Fallopian tube (tissue), 1 donor: ENCODE results near the gene TGM4.

GRCh38 chr3:42800989-42801696, 3.1 kb downstream of the HIGD1A start:
- PRO-cap, result no peak

- PRO-cap, result no peak
Measured at GRCh38 chr3:42819440-42819816, 10.2 kb downstream of the ACKR2 start.

GRCh38 chr3:42823385-42823657, 14.1 kb downstream of the ACKR2 start:
- PRO-cap, result no peak

- PRO-cap, result no peak
Measured at GRCh38 chr3:42847601-42848321, 27.9 kb downstream of the CYP8B1 start.

DNA sequence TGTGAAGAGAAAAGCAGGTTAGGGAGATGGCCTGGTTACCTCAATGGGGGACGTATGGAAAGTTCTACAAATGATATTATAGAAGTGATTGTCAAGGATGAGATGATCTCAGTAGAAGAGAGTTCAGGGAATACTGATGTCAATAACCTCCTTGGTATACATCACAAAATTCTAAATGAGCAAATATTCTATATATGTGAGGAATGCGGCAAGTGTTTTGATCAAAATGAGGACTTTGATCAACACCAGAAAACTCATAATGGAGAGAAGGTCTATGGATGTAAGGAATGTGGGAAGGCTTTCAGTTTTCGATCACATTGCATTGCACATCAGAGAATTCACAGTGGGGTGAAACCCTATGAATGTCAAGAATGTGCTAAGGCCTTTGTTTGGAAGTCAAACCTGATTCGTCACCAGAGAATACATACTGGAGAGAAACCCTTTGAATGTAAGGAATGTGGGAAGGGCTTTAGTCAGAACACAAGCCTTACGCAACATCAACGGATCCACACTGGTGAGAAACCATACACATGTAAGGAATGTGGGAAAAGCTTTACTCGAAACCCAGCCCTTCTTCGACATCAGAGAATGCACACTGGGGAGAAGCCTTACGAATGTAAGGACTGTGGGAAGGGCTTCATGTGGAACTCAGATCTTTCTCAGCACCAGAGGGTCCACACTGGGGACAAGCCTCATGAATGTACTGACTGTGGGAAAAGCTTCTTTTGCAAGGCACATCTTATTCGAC, 8.7 kb downstream of the ZNF662 start:
- PRO-cap, result no peak

DNA sequence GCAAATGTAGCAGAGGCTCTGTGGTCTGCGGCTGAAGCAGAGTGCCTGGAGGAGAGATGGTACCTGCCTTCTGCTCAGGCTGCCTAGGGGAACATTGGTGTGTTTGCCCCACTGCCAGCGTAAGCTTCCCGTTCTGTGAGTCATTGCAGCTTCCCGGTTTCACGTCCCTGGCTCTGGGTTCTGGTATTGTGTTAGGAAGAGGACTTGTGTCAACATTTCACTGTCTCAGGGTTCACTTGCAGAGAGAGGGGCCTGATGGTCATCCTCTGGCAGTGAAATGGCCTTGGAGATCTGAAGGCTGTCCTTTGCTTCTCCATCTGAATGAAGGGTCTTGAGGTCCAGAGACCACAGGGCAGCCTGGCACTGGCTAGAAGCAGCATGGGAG, 1.9 kb downstream of the GASK1A start:
- PRO-cap, result bidirectional peak, plus-strand start at position 212 of the sequence, minus-strand start at position 96 of the sequence

GRCh38 chr3:43178749-43179500, 73.0 kb upstream of the POMGNT2 start:
- PRO-cap, result no peak

DNA sequence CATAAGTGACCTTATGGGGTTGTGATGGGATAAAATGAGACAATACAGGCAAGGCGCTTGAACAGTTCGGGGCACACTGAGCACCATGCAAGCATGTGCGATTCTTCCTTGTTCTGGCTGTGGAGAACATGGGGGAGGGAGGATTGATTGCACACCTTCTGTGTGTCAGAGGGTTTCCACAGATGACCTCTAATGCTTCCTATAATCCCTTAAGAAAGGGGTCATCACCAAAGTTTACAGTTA, 75.0 kb upstream of the POMGNT2 start:
- PRO-cap, result no peak

- PRO-cap, result no peak
Measured at GRCh38 chr3:43181178-43181863, 75.4 kb upstream of the POMGNT2 start.

DNA sequence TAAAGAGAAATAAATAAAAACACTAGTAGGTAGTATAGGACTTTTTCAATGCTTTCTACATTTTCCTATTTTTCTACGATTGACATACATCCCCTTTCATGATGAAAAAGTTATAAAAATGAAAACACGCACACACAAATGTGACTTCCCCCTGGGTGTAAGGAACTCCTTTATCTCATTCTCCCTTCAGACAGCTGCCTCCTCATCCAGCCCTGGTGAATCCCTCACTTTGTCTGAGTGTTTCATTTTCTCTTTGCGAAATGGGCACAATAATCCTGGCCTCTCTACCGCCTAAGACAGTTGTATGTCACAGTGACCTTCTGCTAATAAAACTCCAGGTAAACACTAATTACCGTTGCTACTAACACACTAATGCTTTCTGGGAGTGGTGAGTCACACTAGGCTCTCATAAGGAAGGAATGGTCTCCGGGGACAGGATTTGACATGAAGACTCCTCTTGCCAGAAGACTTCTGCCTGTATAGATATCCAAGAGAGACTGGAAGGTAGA, 71.8 kb upstream of the SNRK start:
- PRO-cap, result bidirectional peak, plus-strand start at position 409 of the sequence, minus-strand start at position 302 of the sequence

GRCh38 chr3:43351425-43352615, 65.5 kb downstream of the SNRK start:
- PRO-cap, result no peak

DNA sequence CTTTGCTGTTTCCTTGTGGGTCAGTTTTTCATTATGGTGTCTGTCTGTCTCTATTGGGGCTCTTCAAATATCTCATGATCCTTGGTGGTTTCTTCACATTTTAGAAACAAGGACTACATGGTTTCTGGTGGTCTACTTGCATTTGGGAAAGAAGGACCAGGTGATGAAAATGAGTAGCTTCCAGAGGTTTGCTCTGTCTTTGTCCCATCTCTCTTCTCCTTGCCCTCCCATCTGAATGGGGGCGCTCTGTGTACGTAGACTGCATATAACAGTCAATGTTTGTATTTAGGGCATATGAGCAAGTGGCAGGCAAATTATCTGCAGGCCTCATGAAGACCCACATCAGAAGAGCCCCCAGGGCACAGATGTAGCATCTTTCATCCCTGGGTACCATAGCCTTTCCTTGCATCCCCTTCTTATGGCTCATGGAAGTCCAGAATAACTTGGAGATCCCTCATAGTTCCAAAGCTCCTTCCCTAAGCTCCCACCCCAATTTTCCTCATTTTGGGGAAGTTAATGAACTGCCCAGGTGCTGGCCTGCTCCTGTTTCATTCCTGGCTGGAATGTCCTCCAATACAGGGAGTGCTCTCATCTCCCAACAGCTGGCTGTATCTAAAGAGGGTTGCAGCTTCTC, 113.2 kb downstream of the SNRK start:
- PRO-cap, result no peak

- PRO-cap, result no peak
Measured at GRCh38 chr3:43413454-43414293, 127.3 kb downstream of the SNRK start.

DNA sequence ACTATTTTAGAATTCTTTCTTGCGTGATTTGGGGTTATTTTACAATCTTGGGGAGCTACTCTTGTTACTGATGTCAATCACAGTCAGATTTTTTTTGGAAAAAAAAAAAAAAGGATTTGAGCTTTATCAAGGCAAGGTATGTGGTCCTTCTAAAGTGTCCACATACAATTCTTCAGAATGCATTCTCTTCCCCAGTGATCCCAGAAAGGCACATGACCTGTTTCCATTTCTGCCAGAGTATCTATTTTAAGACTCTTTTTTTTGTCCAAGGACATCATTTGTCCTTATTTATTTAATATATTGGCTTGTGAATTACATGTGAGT, 136.6 kb downstream of the SNRK start:
- PRO-cap, result no peak

DNA sequence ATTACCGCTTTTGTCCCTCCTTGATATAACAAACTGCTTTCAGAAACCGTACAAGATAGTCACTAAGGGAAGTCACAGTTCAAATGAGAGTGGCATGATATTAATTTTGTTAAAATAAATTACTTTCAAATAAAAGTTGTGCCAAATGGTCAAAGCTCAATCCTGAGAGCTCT, 554 bp downstream of the TCAIM start:
- PRO-cap, result no peak

- PRO-cap, result no peak
Measured at GRCh38 chr3:44499637-44500848, 22.6 kb upstream of the ZNF445 start.

GRCh38 chr3:44632213-44632865, 7.5 kb downstream of the ZNF197 start:
- PRO-cap, result no peak

- PRO-cap, result no peak
Measured at GRCh38 chr3:44874375-44874838, at the start of gene TGM4. Gene TGM4, plus strand, starts transcription at chr3:44874608.

- PRO-cap, result no peak
Measured at GRCh38 chr3:45035512-45036521, 9.7 kb downstream of the CLEC3B start.

DNA sequence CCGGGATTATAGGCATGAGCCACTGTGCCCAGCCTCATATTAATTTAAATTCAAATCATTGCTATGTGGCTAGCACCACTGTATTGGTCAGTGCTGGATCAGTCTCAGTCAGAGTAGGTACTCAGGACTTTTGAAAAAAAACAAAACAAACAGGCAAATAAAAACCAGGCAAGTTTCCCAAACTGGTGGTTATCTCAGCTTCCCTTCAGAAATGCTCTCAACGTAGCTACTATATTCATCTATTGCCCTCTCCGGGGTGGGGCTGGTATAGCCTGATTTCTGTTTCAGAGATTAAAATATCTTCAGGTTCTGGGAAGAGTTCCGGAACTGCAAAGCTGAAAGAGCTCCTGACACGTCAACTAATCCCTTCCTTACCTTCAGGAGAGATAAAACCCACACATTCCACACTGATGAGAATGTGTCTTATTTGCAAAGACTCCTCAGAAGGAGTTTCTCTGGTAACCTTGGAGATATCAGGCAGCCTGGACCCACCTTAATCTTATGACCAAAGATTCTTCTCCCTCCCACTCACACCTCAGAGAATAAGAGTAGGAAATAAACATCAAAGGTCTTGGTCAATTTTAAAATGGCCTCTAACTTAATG, 54.0 kb downstream of the CDCP1 start:
- PRO-cap, result no peak